ENCODE measurements around the gene PLCH2.

DNA sequence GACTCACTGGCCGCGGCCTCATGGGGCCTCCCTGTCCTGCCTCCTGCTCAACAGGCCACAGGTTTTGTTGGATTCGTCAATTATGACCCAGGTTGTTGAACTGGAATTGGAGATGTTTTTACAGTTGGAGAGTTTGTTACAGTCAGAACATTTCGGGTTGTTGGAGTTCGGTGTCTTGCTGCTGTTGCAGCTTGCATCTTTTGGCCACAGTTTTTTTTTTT, 21.5 kb downstream of the SKI start:
- RRBS, result no CpG with 5 or more reads among the region's 5 CpGs

DNA sequence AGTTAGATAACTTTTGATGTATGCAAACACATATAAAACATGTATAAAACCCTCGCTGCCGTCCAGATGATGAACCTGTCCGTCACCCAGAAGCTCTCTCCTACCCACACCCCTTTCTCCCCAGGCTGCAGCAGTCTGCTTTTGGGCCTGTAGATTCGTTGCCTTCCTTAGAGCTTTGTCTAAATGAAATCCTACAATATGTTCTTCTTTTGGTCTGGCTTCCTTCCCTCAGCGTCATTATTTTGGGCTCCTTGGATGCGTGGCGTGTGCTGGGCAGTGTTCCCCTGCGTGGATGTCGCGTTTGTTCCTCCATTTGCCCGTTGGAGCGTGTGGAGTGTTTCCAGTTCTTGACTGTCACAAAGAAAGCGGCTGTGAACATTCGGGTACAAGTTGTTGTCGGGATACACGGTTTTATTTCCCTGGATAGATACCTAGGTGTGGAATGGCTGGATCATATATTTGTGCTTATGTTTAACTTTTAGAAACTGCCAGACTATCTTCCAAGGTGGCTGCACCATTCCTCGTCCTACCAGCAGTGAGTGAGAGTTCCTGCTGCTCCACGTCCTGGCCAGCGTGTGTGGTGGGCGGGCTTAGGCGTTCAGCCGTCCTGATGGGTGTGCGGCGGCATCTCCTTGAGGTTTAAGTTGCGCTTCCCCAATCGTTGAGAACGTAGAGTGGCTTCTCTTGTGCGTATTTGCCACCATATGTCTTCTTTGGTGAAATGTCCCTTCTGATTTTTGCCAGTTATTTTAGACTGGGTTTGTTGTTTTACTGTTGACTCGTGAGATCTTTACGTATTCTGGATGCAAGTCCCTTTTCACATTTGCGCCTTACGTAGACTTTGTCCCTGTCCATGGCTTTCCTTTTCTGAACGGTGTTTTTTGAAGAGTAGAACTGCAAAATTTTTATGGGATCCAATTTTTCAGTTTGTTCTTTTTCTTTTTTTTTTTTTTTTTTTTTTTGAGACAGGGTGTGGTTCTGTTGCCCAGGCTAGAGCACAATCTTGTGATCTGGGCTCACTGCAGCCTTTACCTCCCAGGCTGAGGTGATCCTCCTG, 31.8 kb downstream of the SKI start:
- RRBS, result no CpG with 5 or more reads among the region's 33 CpGs

- RRBS, result no CpG with 5 or more reads among the region's 17 CpGs
These were observed 72.2 kb downstream of the SKI start for GRCh38 chr1:2300266-2300733.

DNA sequence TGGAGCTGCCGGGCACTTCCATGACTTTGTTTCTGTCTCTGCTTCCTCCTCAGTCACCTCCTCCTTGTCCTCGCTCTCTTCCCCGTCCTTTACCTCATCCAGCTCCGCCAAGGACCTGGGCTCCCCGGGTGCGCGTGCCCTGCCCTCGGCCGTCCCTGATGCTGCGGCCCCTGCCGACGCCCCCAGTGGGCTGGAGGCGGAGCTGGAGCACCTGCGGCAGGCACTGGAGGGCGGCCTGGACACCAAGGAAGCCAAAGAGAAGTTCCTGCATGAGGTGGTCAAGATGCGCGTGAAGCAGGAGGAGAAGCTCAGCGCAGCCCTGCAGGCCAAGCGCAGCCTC, 76.1 kb downstream of the SKI start:
- RRBS, result 98% methylated on average over 3 of the region's 19 CpGs

DNA sequence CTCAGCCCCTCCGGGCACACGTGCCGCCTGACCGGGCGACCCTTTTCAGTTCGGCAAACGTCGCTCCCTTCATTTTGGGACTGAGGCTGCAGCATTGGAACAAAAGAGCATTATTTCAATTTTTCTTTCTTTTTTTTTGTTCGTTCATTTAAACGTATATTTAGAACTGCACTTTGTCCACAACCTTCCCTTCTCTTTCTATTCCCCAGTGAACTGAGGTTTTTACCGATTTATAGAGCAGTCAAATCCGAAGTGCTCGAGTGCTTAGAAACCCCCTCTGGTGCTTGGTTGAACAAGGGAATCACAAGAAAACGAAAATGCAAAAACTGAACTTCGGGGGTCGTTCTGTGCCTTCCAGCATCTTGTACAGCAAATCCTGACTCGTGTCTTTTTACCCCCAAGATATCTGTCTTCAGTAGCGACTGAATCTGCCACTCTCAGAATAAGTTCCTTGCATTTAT, 79.5 kb downstream of the SKI start:
- RRBS, result no CpG with 5 or more reads among the region's 18 CpGs

GRCh38 chr1:2322913-2323417, 68.4 kb downstream of the MORN1 start:
- RRBS, result 86% methylated on average over 4 of the region's 32 CpGs

- RRBS, result 90% methylated on average over 11 of the region's 35 CpGs
These were observed 6.7 kb downstream of the PEX10 start for GRCh38 chr1:2405303-2406413.

DNA sequence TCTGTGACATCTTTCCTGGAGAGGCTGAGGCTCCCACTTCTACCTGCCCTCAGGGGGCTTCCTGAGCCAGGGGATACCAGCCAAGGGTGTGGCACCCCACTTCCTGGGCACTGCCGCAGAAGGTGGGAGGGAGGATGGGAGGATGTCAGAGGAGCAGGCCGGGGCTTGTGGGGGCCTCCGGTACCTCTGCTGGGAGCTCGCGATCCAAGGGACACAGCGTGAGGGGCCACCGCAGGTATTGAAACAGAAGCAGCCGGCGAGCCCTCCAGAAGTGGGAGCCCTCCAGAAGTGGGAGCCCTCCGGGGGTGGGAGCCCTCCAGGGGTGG, 15.1 kb upstream of the PEX10 start:
- RRBS, result 86% methylated on average over 7 of the region's 10 CpGs

DNA sequence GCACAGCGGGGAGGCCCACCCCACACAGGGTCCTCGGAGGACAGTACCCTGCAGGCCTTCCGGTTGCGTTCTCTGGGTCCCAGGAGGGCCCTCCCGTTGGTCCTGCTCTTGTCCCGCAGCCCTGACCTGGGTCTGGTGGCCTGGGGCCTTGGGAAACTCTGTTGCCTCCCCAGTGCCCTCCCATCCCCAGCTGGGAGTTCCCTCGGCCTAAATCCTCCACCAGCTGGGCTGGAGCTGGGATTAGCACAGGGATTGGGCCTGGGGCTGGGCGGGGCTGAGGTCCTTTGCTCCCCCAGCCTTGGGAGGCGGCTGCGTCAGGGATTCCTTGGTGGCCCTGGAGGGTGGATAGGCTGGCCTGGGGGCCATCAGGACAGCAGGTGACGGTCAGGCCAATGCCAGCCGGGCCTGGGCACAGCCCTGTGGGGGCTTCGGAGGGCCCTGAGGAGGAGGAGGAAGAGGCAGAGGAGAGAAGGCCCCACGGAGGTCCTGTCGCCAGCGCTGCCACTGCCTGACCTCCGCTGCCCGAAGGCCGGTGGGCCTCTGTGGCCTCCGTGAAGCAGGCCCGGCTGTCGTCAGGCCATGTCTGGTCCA, at the start of gene PLCH2:
Gene PLCH2, plus strand, starts transcription at position 280 of the 591 bp plus-strand sequence.
- RRBS, result 89% methylated on average over 2 of the region's 22 CpGs

GRCh38 chr1:2508308-2509065, 17.9 kb downstream of the PANK4 start:
- RRBS, result 95% methylated on average over 6 of the region's 51 CpGs

GRCh38 chr1:2520978-2521491, 5.4 kb downstream of the PANK4 start:
- RRBS, result no CpG with 5 or more reads among the region's 29 CpGs

- RRBS, result no CpG with 5 or more reads among the region's 5 CpGs
These were observed 4.2 kb downstream of the PANK4 start for GRCh38 chr1:2522289-2522599.

DNA sequence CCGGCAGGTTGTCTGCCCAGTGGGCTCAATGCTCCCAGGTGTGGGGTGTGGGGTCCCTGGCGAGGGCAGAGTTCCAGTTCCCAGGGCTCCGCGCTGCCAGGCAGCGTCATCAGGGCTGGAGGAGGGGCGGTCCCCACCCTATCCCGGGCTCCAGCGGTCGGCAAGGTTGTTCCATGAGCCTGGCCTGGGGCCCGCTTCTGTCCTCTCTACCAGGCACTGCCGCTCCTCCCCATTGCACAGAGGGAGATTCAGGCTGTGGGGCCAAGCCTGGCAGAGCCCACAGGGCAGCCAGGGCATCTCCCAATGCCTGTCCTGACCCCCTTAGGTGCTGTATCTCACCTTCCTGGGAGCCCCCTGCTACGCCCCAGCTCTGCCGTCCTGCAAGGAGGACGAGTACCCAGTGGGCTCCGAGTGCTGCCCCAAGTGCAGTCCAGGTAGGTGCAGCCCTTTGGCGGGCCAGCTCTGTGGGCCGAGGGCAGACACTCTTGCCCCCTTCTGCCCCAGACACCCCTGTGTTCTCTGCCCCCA, 1.3 kb downstream of the TNFRSF14 start:
- RRBS, result no CpG with 5 or more reads among the region's 17 CpGs

GRCh38 chr1:2562536-2564025, 6.9 kb downstream of the TNFRSF14 start:
- RRBS, result no CpG with 5 or more reads among the region's 44 CpGs

- RRBS, result no CpG with 5 or more reads among the region's 24 CpGs
These were observed 10.0 kb downstream of the TNFRSF14 start for GRCh38 chr1:2565925-2566719.

DNA sequence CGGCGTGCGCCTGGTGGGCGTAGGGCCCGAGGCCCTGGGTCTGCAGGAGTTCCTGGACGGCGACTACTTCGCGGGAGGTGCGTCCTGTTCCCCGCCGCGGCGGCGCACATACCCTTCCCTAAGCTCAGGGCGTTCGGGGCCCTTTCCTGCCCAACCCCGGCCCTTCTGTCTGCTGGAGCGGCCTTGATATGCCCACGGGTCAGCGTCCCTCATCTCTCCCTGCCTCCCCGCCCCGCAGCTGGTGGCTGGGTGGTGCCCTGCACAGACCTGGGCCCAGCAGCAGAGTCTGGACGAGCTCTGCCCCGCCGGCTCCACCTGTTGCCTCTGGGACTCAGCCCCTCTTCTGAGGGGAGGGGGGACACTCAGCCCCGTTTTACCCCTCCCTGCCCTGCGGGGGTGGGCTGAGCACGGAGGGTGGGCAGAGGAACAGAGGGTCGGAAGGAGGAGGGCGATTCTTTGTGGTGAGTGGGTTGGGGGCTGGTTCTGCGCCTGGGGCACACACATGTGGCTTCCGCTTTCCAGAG, 704 bp downstream of the PRXL2B start:
- RRBS, result no CpG with 5 or more reads among the region's 33 CpGs

DNA sequence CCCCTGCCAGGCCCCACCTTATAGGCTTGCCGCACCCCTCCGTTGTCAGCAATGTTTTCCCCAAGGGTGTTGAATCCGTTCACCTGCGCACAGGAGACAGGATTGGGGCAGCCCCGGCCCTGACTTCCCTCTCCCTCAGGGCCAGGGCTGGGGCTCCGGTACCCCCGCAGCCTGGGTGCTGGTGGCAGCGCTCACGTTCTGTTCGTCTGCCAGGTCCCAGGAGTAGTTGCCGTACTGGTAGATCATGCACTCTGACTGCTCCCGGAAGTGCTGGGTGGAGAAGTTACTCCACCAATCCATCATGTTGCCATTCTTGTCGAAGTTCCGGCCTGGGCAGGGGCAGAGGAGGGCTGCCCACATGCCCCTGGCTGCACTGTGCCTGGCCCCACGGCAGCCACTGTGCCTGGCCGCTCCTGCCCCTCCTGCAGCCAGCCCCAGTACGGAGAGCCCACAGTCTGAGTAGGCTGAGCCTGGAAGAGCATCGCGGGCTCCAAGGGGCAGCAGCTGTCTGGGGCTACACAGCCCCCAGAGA, 6.1 kb downstream of the PRXL2B start:
- RRBS, result 91% methylated on average over 7 of the region's 19 CpGs

- RRBS, result 27% methylated on average over 7 of the region's 23 CpGs
These were observed 1.1 kb upstream of the PRDM16 start for GRCh38 chr1:3067994-3068218.

GRCh38 chr1:3156784-3157479, 87.9 kb downstream of the PRDM16 start:
- RRBS, result 52% methylated on average over 13 of the region's 27 CpGs

- RRBS, result 16% methylated on average over 2 of the region's 9 CpGs
These were observed 105.4 kb downstream of the PRDM16 start for GRCh38 chr1:3174303-3174805.

All from PFSK-1 (cell line).